ENCODE measurements around a stretch of chr11.

- PRO-cap: no peak
Observed at GRCh38 chr11:34076035-34076600, 24.6 kb downstream of the CAPRIN1 start.

DNA sequence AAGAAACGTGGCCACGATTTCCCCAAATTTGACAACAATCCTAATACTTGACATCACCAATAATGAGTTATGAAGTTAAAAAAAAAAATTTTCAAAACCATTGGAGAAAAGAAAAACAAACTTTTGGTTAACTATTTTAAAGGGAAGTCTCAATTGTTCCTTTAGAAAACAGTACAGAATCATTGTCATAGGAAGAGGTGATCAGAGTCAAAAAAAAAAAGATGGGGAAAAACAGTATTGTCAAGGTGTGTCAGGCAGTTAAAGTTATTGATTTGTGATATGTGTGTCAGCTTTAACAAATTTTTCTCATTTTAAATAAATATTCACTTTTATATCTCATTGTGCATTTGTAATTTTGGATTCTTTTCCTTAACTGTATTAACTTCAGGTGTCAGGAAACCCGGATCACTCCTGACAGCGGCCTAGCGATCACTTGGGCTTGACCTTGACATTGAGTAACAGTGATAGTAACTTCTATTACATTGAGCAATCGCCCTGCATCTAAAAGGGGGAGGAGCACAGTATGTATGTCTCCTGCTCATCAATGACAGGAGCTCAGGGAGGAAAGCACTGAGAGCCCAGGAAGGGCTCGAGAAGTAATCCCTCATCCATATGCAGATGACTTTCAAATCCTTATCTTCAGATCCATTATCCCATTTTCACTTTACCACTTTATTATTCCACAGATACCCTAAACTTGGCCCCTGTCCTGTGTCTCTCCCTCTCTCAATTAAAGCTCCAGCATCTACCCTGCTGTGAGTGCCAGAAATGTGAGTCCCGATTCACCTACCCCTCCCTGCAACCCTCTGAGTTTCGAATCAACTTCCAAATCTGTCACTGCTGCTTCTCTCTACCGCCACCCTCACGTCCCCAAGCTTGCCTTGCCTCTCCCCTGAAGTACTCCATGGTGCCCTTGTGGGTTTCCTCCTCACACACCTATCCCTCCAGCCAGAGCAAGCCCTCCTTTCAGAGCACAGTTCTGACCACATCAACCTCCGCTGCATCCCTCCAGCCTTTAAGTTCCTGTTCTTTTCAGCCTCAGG lies 47.9 kb downstream of the ABTB2 start:
- PRO-cap: no peak

DNA sequence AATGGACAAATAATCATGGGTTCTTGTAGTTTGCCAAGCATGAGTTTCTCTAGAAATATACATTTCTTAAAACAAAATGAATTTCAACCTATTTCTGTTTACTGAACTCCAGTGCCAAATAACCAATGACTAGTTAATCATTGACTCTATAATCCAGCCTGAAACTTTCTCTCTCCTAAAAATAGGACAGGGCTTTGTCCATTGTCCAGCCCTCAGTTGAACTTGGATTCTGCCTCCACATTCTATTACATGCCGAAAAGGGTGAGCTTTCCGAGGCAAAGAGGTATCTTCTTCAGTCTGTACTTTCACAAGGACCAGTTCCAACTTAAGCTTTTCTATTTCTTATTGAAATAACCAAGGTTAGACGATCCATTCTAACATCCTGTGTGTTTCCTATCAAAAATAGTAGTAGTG lies 23.2 kb upstream of the CAT start:
- PRO-cap: no peak

- PRO-cap: no peak
Observed at GRCh38 chr11:34537546-34538175, 24.1 kb upstream of the ELF5 start.

- PRO-cap: no peak
Observed at GRCh38 chr11:34641389-34641769, 20.5 kb downstream of the EHF start.

DNA sequence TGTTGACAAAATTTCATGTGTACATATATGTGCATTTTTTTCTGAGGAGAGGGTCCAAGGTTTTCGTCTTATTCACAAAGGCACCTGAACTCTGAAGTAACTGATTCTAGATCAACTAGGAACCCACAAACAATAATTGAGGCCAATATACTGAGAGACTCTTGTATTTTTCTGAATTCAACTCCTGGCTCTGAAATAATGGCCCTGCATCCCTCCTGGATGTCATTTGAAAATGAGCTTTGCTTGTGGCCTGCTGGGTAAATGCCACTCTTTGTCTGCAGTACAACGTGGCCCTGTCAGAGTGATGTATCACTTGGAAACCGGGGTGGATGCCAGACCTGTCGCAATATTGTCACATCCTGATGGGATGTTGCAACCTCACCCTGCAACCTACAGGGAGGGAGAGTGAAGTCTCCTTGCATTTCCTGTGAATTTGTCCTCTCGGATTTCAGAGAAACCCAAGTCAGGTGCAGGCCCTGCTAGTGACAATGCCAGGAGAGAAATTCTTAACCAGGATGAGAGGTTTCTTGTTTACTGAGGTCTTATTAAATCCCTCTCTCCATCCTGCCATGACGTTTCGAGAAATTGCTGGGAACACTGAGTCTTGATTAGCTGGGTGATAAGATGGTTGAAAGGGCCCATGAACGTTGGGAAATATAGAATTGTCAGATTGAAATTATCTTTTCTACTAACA lies 33.9 kb downstream of the EHF start:
- PRO-cap: no peak

- PRO-cap: no peak
Observed at GRCh38 chr11:35153866-35154291, 14.9 kb downstream of the CD44 start.

DNA sequence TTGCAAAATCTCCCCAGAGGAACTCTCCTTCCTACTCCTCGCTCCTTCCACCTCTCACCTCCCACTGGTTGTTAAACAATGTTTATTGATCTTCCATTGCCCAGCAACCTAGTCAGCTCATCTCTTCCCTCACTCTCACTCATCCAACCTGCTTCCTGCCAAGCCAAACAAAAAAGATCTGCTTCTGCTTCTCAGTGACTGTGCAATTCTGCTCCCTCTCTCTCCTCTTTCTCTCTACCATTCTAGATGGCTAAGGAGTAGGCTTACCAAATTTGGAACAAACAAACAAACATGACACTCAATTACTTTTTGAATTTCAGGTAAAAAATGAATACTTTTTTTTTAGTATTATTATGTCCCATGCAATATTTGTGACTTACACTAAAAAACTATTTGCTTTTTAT lies 114.9 kb downstream of the SLC1A2 start:
- PRO-cap: no peak

DNA sequence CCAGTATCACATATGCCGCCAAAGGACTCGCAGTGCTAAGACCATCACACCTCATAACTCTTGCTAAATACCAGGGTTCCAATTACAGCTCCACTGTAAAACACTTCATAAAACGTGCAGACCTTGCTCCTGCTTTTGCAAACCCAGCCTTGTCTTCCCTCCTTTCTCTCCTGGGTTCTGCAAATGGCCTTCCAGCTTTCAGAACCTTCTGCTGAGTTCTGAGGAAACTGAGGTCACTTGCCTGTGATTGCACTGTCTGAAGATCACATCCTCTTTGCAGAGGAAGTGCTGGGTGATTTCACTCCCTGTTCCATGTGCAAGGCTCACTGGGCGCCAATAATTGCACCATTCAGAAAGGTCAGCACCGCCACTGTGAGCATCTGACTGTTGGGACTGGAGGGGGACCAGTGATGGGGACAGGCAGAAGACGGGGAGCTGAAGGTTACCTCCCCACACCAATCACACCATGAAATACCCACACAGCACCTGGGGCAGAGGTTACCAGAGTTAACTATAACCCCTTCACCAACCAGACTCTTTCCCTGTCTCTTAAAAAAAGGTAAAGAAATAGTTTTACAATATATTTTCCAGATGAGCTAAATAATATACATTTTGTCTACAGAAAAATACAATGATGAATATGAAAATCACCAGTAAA lies 74.1 kb downstream of the SLC1A2 start:
- PRO-cap: no peak

GRCh38 chr11:35529993-35530570 lies 4.7 kb upstream of the PAMR1 start:
- PRO-cap: no peak

GRCh38 chr11:35623559-35624121 lies 5.4 kb downstream of the FJX1 start:
- PRO-cap: no peak

DNA sequence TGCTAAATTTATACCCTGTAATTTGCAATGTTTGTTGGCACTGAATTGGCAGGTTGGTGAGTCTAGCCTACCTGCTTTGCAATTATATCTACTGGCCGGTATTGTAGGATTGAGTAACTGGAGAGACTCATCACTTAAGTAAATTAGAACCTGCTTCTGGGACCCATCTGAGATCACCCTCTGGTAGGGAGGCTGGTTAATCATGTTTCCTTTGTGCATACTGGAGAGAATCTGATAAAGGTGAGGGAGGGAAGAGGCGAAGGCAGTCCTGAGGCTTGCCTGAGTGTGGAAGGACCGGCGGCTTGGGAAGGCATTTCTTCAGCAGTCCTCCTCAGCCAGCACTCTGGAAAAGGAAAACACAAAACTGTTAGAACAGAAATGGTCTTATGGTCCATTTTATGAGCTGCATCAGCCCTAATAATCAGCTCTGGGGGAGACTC lies 63.4 kb downstream of the LDLRAD3 start:
- PRO-cap: no peak

DNA sequence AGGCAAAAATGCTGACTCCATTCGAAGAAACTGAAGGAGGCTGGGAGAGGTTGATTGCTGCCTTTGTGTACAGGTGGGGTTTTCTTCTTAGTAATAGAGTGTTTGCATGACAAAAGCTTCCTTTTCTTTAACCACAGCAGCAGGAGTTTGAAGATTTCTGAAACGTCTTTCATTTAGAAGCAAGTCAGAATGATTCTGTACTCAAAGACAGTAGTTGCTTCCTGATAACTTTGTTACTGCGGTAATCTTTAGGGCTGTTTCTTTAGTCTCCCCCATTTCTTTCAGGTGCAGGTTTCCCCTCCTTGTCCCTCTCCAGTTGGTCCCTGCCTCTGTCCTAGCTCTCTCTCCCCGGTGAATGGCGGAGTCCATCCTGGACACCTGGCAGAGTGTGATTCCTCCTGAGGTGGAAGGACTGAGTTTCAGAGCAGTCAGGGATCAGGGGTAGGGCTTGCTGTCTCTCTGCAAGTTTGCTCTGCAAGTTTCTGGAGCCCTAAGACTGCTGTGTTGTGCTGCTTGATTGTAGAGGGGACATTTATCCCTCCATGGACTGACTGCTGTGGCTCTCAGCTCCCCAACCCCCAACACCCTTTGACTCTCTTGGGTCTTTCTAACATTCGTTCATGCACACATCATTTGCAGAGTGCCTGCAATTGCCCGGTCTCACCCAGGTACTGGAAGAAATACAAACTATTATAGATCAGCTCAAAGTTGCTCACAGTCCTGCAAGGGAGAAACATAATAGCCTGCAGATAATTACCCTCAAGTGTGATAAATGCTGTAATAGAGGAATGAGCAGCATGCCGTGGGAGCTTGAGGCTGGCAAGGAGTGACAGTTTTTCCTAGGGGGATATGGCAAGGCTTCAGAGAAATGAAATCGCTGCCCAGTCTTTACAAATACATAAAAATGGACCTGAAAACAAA lies 166.4 kb downstream of the LDLRAD3 start:
- PRO-cap: no peak

GRCh38 chr11:36192128-36192327 lies 97.2 kb downstream of the COMMD9 start:
- PRO-cap: no peak

- PRO-cap: no peak
Observed at GRCh38 chr11:36364478-36365069, 68.5 kb downstream of the PRR5L start.

DNA sequence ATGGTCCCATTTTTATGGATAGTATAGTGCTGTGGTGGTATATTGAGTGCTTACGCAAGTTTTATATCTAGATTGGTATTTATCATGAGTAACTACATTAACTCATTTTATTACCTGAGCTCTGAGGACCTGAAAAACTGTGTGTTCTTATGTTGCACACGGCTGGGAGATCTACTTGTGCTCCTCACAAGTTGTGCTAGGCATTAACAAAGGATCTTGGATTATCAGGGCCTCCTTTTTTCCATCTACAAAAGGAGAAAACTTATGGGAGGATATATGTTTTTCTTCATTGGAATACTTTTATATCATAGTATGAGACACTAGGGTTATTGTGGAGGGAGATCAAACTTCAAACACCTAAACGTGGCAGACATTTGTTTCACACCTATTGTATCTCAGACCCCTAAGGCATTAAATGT lies 75.3 kb downstream of the PRR5L start:
- PRO-cap: no peak

GRCh38 chr11:36373101-36373389 lies 77.0 kb downstream of the PRR5L start:
- PRO-cap: no peak

GRCh38 chr11:36557302-36557791 lies 10.5 kb upstream of the RAG1 start:
- PRO-cap: no peak

GRCh38 chr11:39753939-39754144 lies 1705.6 kb downstream of the LRRC4C start:
- PRO-cap: no peak

DNA sequence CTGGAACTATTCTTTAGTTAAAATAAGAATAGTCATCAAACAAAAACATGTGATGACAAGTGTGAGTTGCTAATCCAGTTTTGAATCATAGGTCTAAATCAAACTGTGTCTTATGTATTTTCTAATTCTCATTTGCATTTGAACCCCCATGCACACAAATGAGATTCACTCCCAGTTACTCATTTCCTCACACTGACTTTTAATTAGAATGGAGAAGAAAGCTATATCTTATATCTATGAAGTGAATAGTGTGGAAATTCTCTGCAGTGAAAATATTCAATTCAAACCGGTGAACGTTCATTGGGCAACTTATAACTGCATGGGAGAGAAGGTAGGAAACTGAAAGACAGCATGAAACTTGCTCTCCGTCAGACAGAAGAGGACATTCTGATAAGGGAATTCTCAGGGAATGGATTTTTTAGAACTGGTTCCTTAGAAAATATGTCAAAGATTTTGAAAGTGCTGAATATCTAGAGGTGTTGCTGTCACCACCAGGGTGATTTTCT lies 405.4 kb downstream of the LRRC4C start:
- PRO-cap: no peak

Measured in SP-49 (cell line).